ENCODE measurements around a stretch of chr20.

- RAMPAGE, long total RNA: no peak
- RRBS: no CpG with 5 or more reads among the region's 15 CpGs
Observed at GRCh38 chr20:51428334-51428686, 114.2 kb downstream of the NFATC2 start.

- RAMPAGE, long total RNA: no peak
- RRBS: no CpG with 5 or more reads among the region's 13 CpGs
Observed at GRCh38 chr20:51480471-51481079, 61.9 kb downstream of the NFATC2 start.

DNA sequence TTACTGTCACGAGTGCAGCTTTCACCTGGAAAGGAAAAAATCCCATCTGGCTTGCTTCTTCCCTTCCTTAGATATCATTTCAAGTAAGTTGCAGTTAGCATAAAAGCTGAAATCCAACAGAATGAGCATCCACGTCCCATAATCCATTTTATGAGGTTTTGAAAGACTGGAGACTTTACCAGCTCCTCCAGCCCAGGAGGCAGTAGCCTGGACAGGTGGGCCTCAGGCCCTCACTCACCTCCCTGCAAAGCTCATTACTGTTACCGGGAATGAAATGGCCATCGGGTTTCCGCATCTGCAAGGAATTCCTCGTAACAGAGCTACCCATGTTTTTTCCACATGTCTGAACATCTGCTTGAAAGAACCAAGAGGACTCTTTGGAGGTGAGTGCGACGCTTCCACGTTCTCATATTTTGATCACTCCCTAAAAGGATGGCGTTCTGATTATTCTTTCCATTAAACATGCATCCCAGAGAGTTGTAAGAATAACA lies 32.8 kb downstream of the NFATC2 start:
- RAMPAGE, long total RNA: no peak
- RRBS: no CpG with 5 or more reads among the region's 10 CpGs

DNA sequence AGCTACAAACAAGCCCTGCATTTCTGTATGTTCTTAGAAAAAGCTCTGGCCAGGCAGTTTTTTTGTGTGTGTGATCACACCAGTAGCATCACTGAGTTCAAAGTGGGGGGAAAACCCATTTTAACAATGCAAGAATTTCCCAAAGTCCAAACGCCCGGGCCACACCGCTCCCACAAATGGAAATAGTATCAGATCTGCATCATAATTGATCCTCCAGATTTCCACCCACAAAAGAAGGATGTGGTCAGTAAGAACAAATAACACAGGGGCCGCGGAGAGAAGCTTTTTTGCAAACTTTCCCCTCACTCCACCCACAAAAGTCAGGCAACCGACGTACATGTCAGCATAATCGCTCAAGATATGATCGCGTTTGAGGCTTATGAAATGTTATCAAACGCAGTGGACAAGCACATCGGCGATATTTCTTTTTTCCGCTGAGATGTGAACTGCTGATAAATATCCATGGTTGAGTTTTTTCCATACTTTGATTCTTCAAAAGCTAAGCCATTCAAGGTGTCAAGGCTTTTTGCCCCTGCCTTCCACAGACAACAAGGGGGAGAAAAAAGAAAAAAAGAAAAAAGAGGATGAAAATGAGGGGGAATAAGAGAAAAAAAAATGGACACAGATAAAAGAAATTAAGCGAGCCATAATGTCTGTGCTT lies 143.6 kb downstream of the ZFP64 start:
- RAMPAGE, long total RNA: no peak
- RRBS: no CpG with 5 or more reads among the region's 15 CpGs

GRCh38 chr20:52049096-52049657 lies 142.4 kb downstream of the ZFP64 start:
- RAMPAGE, long total RNA: no peak
- RRBS: no CpG with 5 or more reads among the region's 6 CpGs

DNA sequence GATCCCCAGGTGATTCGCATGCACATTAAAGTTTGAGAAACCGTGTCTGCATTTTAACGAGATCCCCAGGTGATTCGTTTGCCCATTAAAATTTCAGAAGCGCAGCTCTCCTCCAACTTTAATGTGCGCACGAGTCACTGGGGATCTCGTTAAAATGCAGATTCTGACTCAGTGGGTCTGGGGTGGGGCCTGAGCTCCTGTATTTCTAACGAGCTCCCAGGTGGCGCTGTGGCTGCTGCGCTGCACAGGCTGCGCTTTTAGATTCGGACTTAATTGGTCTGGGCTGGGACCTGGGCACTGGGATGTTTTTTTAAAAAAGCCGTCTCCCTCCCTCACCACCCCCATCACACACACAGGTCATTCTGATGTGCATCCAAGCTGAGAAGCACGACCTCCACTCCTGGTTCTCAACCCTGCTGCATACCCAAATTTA lies 86.0 kb downstream of the ZFP64 start:
- RAMPAGE, long total RNA: no peak
- RRBS: no CpG with 5 or more reads among the region's 15 CpGs

DNA sequence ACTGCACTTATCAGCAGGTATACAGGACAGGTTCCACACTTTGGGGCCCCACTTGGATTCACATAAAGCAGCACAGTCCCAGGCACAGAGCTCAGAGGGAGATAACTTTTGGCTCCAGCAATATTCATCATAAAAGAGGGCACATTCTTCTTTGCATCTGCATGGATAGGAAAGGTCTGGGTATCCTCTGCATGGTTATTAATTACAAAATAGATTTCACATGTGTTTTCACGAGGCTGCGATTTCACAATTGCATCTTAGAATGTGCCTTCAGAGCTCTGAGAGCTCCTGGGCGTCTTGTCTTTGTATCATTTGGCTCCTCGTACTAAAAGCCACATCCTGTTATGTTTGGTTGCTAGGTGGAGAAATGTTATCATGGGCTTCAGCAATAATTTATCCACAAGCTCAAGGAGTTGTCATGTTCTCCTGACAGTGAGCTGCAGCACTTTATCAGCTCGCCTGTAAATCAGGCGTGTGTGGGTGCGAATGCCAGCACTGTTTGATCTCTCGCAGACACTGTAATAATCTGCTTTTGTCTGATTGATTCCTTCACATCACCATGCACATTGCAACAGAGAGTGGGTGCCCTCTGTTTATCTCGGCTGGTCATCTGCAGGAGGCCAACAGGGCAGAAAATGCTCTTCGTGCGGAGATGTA lies 218.5 kb upstream of the ZFP64 start:
- RAMPAGE, long total RNA: no peak
- RRBS: no CpG with 5 or more reads among the region's 11 CpGs

- RAMPAGE, long total RNA: no peak
- RRBS: no CpG with 5 or more reads among the region's 3 CpGs
Observed at GRCh38 chr20:52923168-52923628, 49.0 kb upstream of the TSHZ2 start.

GRCh38 chr20:53034446-53035429 lies 62.6 kb downstream of the TSHZ2 start:
- RAMPAGE, long total RNA: no peak
- RRBS: no CpG with 5 or more reads among the region's 7 CpGs

- RAMPAGE, long total RNA: no peak
- RRBS: no CpG with 5 or more reads among the region's 10 CpGs
Observed at GRCh38 chr20:53503310-53503938, 90.2 kb downstream of the ZNF217 start.

- RAMPAGE, long total RNA: no peak
- RRBS: no CpG with 5 or more reads among the region's 5 CpGs
Observed at GRCh38 chr20:53556310-53556543, 37.4 kb downstream of the ZNF217 start.

GRCh38 chr20:53575968-53576671 lies 17.5 kb downstream of the ZNF217 start:
- RAMPAGE, long total RNA: no peak
- RRBS: 85% methylated on average over 11 of the region's 23 CpGs

- RAMPAGE, long total RNA: no peak
- RRBS: no CpG with 5 or more reads among the region's 12 CpGs
Observed at GRCh38 chr20:53576672-53577514, 16.7 kb downstream of the ZNF217 start.

DNA sequence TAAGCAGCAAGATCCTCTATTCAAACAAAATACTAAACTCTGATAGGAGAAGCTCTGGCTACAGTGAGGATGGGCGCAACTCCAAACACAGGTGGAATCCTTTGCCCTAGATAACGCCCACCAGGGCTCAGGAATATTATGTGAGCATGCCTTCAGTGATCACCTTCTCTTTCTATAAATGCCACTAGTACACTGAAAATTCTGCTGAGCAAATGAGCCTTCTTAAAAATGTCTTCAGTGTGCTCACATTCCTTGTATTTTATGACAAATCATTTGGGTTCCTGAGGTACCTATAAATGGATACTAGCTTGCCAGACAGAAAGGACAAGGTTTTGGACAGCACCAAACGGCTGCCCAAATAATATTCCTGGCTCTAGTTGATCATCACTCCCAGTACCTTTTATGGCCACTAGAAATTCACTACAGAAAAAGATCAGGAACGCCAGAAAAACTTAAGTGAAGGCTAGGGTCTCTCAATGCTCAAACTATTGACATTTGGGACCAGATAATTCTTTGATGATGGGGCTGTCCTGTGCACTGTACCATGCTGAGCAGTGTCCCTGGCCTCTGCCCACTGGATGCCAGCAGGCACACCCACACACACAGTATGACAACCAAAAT lies 13.1 kb downstream of the ZNF217 start:
- RAMPAGE, long total RNA: no peak
- RRBS: no CpG with 5 or more reads among the region's 4 CpGs

- RAMPAGE, long total RNA: no peak
- RRBS: no CpG with 5 or more reads among the region's 12 CpGs
Observed at GRCh38 chr20:53596084-53596956, 2.7 kb upstream of the ZNF217 start.

DNA sequence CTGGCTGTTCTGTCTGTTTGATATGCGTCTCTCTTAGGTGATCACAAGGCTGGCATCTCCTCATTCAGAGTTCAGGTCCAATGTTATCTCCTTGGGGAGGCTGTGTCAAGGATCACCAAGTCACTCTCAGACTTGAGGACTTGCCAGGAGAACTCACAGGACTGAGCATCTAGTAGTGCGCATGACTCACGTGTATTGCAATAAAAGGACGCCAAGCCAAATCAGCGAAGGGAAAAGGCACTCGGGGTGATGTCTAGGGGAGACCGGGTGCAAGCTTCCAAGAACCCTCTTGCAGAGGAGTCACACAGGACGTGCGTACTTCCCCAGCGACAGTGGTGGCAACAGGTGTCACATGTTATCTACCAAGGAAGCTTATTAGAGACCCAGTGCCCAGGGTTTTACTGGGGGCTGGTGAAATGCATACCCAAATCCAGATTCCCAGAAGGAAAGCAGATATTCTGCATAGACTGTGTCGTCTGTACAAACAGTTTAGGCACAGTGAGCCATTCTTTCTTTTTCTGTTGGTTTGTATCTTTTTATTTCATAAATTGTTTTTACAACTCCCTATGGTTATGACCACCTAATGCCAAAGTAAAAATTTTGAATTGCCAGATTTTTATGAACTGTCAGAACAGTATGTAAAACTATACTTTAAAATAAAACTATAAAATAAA lies 234.8 kb downstream of the BCAS1 start:
- RAMPAGE, long total RNA: no peak
- RRBS: no CpG with 5 or more reads among the region's 11 CpGs

DNA sequence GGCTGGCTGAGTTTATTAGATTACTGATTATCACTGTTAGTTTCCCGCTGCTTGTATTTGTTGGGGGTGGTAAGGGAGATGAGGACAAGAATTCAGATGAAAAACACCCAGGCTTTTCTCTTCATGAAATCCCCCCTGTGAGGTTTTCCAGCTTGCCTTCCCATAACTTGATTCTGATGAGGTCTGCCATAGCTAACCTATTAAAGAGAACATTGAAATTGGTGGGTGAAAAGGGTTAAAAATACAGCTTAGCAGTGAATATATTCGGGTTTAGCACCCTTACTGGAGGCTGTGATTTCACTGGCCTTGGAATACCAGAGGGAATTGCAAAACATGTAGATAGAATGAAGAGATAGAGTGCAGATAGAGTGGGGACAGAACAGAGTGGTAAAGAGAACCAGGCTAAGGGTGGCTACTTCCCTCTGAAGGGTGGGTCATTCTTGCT lies 203.8 kb downstream of the BCAS1 start:
- RAMPAGE, long total RNA: no peak
- RRBS: no CpG with 5 or more reads among the region's 2 CpGs

DNA sequence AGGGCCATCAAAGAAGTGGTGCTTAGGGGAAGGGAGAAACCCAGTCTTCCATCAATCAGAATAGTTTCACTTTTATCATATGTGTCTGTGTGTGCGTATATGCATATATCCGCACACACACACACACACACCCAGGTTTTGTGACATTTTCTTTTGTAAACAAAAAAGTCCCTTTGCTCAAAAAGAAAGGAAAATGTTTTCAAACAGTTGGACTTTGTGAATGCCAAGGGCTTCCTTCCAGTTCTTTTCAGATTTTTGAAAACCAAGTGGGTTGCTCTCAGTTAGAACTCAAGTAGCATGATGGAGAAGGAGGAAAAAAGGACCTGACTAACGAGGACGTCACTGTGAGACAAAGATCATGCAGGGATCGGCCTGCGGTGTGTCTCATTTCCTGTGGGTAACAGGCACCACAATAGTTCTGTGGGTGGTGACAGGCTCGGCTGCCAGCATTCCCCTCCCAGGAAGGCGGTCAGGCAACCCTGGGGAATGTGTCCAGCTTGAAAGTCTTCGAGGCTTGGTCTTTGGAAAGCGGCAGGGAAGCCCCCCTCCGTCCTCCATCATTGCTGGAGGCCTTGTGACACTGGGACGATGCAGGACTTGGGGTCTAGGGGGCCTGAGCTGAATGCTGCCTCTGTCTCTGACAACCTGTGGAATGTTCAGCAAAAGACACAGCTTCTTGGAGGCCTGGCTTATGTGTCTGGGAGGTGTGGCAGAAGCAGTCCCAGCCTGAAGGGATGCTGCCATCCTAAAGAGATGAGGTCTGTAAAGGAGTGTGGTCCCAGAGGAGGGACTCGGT lies 121.1 kb downstream of the BCAS1 start:
- RAMPAGE, long total RNA: no peak
- RRBS: no CpG with 5 or more reads among the region's 13 CpGs

- RAMPAGE, long total RNA: no peak
- RRBS: no CpG with 5 or more reads among the region's 9 CpGs
Observed at GRCh38 chr20:54068273-54068947, 2.0 kb downstream of the BCAS1 start.

DNA sequence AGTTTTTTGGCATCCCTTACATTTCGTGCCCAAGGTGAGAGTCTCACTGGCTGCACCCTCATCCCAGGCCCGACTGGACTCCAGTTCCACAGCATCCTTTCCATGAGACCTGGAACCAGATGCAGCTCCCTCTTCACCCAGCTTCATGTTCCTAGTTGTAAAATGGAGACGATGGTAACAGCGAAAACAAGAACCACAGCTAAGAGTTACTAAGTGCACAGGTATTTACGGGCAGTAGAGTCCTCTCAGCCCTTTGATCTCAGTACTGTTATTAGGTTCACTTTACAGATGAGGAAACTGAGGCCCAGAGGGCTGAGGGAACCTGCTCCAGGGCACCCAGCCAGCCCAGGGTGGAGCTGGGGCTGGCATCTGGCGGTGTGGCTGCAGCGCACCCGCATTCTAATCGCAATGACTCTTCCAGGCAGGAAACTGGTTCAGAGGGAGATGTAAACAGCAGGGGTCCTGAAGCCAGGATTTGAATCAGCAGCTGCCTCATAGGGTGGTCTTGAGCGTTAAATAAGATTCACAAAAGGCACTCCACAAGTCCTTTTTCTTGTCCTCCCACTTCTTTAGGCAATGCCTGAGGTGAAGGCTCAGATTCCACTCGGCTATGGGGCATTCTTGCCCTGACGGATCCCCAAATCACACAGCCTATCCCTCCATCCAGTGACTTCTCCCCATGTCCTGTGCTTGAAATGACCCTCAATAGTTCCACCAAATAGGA lies 785 bp downstream of the BCAS1 start:
- RAMPAGE, long total RNA: no peak
- RRBS: no CpG with 5 or more reads among the region's 12 CpGs

Data from cardiac muscle cell (in vitro differentiated cells and primary cell).